Glomerular endothelial cell (primary cell): ENCODE measurements around a stretch of chr6.

GRCh38 chr6:139027604-139028268 is 809 bp upstream of the ABRACL start:
- RAMPAGE, long total RNA: no peak

GRCh38 chr6:139029833-139030280 is 1.3 kb downstream of the ABRACL start:
- RAMPAGE, long total RNA: no peak

DNA sequence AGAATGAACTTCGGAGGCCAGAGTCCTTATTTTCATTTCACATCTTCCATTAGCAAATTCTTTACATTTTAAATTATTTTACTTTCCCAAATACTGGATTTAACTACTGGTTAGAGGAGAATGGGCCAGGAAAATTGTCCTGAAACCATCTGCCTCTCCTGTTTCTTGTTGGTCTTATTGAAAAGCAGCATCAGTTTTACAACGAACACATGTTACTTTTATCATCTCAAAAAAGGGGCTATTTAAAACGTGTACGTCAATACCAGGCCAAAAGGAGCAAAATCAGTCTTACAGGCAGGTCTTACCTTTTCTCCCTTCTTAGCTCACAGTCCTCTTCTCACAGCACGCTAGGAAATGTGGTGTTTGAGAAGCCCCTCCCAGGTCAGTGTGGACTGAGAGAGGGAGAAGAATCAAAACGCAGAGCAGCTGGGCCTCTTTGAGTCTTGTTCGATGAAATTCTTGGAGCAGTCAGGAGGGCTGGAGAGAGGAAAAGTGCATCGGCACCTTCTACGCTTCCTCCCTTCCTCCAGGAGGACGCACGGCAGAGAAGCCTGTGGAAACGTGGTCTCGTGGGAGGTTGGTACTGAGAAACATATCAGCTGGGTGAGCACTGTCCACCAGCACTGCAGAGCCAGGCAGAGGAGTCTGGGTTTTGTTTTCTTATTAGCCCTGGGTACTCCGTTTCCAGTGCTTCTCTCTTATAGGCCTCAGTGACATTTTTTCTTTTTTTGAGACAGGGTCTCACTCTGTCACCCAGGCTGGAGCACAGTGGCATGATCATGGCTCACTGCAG is 52.8 kb downstream of the TXLNB start:
- RAMPAGE, long total RNA: no peak

DNA sequence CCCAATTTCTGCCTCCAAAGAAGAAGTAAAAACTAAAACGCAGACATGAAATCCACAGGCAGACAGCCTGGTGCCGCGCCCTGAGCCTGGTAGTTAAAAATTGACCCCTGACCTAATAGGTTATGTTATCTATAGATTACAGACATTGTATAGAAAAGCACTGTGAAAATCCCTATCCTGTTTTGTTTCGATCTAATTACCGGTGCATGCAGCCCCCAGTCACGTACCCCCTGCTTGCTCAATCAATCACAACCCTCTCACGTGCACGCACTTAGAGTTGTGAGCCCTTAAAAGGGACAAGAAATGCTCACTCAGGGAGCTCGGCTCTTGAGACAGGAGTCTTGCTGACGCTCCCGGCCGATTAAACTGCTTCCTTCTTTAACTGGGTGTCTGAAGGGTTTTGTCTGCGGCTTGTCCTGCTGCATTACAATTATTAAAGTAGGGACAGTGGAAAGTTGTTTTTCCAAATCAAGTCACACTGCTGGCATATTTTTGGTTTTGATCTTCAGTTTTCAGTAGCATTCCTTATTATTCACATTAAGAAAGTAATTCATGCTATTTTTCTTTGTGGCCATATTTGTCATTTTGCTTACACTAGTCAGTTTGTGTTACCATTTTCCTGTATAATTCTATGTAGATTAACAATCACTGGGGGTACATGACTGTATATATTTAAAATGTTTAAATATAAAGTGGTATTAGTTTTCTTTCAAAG is 2.5 kb downstream of the TXLNB start:
- RAMPAGE, long total RNA: no peak

DNA sequence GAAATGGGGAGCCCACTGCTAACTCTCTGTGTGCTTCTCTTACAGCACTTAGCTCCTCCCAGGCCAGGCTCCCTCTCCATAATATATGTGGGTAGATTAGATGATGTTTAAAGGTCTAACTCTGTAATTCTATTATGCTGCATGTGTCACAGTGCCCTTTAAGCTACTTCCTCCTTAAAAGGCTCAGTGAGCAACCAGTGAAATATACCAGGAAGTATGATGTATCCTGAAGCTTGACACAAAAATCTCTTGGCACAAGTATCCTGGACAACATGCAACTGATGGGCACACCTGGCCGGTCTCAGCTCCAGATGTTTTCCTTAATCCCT is 59.1 kb upstream of the CITED2 start:
- RAMPAGE, long total RNA: no peak

GRCh38 chr6:139442112-139442499 is 67.7 kb upstream of the CITED2 start:
- RAMPAGE, long total RNA: no peak

GRCh38 chr6:139530925-139531605 is 156.6 kb upstream of the CITED2 start:
- RAMPAGE, long total RNA: no peak

DNA sequence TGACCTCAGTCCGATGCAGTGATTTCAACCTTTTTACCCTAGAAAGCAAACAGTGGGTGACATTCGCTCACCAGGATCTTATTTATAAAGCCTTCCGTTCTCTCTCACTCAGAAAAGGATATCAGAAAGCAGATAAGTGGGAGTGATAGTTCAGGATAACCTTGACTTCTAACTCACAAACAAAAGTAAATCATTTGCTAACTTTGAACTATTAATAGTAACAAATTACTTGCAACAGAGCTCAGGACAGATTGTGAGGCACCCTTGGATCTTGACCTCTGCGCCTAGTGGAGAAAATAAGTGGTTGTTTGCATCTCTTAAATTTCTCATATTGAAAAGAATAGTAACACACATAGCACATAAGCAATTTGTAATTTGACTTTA is 637.1 kb upstream of the CITED2 start:
- RAMPAGE, long total RNA: no peak

GRCh38 chr6:140343009-140343658 is 968.7 kb upstream of the CITED2 start:
- RAMPAGE, long total RNA: no peak

- RAMPAGE, long total RNA: no peak
Measured at GRCh38 chr6:141988264-141988854, 144.4 kb upstream of the GJE1 start.

DNA sequence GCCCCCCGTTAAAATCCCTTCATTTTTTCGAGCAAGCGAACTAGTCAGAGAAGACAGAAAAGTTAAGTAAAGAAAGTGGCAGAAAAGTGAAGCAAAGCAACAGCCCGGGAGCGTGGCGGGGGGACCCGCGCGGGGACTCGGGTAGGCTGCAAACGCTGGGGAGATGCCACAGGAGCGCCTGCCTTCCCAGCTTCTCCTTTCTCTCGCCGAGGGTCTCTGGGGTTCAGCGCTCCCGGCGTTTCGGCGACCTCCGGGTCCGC is 535 bp upstream of the ADGRG6 start:
- RAMPAGE, long total RNA: no peak

- RAMPAGE, long total RNA: no peak
Measured at GRCh38 chr6:142537775-142538488, 236.1 kb downstream of the ADGRG6 start.

DNA sequence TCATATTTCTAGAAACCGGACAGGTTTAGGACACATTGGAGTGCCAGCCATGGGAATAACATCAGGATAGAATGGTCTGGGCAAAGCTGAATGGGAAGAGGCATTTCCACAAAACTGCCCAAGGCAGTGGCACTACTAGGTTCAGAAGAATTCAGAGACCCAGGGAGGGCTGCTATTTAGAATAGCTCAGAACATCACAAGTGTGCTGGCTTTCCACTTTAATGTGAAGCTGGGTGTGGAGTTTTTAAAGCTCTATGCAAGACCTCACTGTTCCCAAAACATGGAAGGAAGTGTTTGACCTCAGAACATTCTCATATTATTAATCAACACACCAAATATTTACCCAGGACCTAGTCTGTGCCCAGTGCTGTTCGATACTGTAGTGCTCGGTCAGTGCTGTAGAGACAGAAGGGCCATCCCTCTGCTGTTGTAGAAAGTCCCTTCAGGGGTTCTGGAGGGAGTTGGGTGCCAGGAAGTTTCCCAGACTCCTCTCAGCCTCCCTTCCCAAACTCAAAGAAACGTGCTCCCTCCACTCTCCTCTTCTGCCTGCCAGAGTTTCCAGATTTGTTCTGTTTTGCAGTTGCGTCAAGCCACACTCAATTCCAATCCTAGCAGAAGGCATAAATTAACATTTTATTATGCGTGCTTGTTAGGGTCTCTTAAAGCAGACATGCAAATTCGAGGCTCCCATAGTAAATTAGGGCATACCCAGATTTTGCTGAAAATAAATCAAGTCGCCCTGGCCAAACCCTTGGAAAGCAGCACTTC is 248.8 kb downstream of the HIVEP2 start:
- RAMPAGE, long total RNA: no peak

GRCh38 chr6:142810873-142811501 is 134.0 kb downstream of the HIVEP2 start:
- RAMPAGE, long total RNA: no peak

DNA sequence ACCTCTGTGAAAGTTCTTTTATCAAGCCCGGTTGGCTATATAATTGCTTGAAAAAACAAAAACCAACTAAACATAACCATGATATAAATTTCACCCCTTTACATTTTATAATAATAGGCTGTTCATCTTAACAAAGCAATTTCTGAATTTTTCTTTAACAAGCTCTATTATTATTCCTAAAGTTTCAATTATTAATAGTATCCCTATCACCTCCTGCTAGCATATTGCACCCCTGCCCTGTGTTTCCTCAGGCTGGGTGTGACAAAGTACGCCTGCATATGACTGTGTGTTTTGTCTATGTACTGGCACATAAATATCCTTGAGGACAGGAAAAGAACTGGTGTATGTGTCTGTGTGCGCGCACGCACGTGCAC is 117.8 kb downstream of the HIVEP2 start:
- RAMPAGE, long total RNA: no peak

DNA sequence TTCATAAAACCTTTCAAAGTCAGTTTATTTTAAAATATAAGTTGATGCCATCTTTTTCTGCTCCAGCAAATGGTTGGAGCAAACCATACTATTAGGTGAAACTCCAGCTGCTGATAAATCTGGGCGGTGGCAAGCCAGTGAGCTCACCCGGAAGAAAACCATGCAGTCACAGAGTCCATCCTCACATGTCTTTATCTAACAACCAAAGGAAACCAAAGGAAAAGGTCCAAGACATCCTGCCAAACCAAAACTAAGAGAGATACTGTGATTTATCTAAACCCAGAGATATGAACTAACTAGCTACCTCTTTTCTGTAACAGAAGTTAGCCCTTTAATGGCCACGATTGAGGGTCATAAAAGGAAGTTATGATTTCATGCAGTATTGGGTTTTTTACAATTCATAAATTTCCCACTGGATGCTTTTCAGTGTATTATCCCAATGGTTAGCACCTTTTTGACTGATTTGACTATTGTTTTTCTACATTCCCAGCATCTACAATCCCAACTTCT is 72.5 kb downstream of the HIVEP2 start:
- RAMPAGE, long total RNA: no peak

GRCh38 chr6:142885044-142885874 is 59.7 kb downstream of the HIVEP2 start:
- RAMPAGE, long total RNA: no peak

- RAMPAGE, long total RNA: no peak
Measured at GRCh38 chr6:142918102-142918723, 26.8 kb downstream of the HIVEP2 start.

GRCh38 chr6:143060102-143060619 is 528 bp upstream of the AIG1 start:
- RAMPAGE, long total RNA: no peak

DNA sequence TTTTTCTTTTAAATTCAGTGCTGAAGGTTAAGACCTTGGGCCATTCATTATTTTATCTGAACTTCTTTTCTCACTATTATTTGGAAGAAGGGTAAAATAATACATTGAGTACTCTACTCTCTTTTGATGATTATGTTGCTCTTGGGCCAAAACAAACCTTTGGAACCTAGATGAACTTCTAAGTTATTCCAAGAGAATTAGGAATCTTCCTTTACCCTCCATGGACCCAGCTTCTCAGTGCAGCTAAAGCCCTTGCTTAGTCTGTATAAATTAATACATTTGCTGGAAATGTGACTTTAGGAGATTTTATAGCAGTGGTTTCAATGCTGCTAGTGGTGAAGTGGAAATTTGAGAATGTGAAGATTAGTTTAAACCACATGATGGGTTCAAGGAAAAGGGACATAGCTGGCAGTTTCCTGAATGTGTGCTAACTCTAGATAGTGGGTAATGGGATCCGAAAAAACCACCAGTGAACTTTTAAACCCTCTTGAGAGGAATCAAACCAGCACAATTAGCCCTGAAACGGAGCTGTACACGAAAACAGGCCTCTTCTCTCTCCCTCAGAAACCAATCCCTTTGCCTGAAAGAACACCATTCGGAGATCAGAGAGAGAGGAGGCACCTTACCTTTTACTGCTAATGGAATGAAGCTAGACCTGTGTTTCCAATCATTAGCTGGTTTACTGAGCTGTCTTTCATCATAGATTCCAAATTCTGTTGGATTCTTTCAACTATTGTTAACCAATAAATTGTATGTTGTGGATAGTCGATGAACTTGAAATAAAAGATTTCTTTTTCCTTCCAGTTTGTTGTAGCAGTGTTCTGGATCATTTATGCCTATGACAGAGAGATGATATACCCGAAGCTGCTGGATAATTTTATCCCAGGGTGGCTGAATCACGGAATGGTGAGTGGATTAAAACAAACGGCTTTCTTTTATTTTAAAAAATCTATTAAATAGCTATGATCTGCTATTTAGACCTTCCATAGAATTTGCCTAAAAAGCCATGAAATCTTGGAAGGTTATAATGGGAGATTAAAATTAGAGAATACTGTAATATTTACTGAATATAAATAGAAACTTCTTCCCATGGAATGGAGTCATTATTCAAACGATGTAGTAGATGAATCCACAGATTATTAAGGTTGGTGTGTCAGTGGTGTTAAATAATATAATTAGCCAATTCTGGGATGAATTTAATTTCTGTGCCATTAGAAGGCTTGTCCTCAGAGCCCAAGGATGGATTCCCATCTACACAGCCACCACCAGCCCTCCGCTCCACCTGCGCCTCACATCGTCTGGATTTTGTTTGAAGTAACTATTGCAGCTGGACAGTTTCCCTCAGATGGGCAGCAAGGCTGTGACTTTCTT is 104.1 kb downstream of the AIG1 start:
- RAMPAGE, long total RNA: no peak